Diencephalon (tissue), 2 donors: Measurements from ENCODE around the gene SLC29A4.

GRCh38 chr7:4842156-4842864, 19.5 kb downstream of the PAPOLB start:
- RAMPAGE, long total RNA, result no peak

DNA sequence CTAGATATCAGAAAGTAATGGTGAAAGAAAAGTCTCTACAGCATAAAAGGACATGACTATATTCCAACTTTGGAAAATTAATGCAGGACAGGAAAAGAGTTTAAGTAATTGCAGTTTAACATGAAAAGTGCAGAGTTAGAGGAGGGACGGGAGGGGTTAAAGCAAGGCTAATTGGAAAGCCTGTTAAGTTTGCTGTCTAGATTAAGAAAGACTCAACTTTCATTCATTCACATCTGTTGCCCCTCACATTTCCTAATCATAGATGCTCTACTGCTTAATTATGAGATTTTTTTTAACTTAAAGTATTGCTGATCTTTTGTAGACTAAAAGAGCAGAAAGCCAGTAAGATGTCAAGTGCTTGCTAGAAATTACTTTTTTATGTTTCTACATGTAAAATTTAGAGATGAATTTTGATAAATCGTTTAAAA, 3.7 kb downstream of the PAPOLB start:
- RAMPAGE, long total RNA, result no peak

DNA sequence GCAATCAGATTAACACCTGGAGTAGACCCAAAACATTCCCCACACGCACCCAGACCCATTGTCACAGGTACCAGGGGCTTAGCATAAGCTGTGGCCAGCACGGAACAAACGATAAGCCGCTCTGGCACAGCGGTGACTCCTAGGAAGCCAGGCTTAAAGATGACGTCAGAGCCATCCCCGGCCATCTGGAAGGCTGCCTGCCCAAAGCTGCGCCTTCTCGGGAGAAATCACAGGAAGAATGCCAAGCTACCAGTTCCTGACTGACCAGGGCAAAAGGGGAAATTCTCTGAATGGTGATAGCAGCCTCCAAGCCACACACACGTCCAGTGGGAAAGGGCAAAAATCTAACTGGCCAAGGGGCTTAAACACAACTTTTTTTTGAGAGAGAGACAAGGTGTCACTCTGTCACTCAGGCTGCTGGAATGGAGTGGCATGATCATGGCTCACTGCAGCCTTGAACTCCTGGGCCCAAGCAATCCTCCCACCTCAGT, 12.9 kb upstream of the WIPI2 start:
- RAMPAGE, long total RNA, result no peak

- RAMPAGE, long total RNA, result no peak
Measured at GRCh38 chr7:5193654-5194171, 3.7 kb downstream of the WIPI2 start.

GRCh38 chr7:5218623-5219390, 28.8 kb downstream of the WIPI2 start:
- RAMPAGE, long total RNA, result no peak

- RAMPAGE, long total RNA, result no peak
Measured at GRCh38 chr7:5227898-5228500, 38.0 kb downstream of the WIPI2 start.

DNA sequence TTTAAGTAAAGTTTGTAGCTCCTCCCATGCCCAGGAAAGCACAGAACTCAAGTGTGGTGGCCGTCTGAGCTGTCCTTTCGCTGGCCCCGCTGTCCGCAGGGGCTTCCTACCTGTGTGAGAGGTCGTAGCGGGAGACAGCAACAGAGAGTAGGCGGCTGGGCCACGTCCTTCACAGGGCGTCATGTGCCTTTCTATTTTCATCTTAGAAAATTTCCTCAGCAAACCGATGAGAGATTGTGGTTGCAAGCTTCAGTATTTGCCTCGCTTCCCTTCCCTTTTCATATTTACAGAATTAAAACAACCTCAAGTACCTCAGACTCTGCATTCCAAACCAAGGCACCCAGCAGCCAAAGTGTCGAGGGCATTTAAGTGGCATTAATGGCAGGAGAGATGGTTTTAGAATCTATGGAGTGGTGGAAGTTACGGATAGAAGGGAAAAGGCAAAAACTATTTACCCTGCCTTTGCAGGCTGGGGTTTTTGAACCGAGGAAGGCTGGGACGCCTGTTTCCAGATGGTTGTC, 41.8 kb downstream of the WIPI2 start:
- RAMPAGE, long total RNA, result no peak

- RAMPAGE, long total RNA, result no peak
Measured at GRCh38 chr7:5237207-5237803, 45.4 kb upstream of the SLC29A4 start.

DNA sequence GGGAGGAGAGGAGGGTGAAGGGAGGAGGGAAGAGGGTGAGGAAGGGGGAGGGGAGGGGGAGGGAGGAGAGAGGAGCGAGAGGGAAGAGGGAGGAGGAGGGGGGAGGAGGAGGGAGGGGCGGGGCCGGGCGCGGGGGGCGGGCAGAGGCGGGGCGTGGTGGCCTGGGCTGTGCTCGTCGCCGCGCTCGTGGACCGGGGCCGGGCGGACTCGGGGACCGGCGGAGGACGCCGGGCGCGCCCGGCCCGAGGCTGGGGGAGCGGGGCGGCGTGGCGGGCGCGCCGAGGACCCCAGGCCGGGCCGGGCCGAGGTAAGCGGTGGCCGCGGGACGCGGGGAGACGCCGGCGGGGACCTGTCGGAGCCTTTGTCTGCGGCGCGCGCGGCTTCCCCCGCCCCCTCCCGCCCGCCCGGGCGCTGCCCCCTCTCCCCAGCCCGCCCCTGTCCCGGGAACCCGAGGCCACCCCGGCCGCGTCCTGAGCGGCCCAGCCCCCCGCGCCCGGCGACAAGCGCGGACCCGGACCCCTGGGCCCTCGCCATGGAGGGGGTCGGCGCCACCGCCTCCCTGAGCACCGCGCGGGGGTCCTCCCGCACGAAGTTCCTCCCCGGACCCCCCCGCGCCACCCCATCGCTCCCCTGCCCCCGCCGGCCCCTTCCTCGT, at the start of gene SLC29A4:
Gene SLC29A4 (plus strand): TSS at position 168 of the 655 bp plus-strand sequence.
- RAMPAGE, long total RNA, result no peak

- RAMPAGE, long total RNA, result no peak
Measured at GRCh38 chr7:5296851-5297387, 14.2 kb downstream of the SLC29A4 start.

- RAMPAGE, long total RNA, result no peak
Measured at GRCh38 chr7:5326099-5326702, 43.5 kb downstream of the SLC29A4 start.

DNA sequence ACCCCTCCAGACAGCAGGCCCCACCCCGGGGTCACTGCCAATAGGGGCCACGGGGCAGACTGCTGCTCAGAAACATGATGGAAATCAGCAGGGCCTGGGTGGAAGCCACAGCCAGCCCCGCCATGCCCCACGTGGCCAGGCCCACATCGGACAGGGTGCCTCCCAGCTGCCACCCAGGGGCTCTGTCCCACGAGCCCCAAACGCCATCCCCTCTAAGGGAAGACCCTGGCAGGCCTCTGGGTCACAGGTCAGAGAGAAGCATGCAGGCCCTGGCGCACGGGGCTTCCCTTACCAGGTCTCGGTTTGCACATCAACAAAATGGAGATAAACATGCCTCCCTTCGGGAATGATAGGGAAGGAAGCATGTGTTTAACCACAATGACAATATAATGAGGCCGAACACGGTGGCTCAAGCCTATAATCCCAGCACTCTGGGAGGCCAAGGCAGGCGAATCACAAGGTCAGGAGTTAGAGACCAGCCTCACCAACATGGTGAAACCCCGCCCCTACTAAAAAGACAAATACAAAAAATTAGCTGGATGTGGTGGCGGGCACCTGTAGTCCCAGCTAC, 28.2 kb downstream of the TNRC18 start:
- RAMPAGE, long total RNA, result no peak

GRCh38 chr7:5421588-5422615, 1.7 kb downstream of the TNRC18 start:
- RAMPAGE, long total RNA, result no peak

DNA sequence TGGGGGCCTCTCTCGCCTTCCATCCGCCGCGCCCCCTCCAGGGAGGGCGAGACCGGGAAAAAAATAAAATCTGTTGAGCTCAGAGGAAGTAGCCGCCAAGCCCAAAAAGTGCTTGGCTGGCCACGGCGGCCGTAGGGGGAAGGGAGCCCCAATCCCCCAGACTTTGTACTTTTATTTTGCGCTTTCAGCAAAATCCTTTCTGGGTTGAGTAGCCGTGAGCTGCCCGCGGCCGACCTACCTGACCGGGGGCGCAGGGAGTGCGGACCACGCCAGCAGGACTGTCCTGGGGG, 1.3 kb upstream of the TNRC18 start:
- RAMPAGE, long total RNA, result no peak

DNA sequence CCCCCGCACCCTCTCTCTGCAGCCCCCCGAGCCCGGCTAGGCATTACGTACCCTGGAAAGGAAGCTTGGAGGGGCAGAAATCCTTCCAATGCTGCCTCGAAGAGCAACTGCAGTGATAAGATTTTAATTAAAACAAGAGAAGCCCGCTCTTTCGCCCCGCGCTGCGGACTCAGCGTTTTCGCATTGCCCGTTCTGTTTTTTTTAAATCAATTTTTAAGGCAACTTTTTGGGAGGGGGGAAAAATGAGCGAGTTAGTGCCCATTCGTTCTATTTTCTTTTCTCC, 1.5 kb upstream of the TNRC18 start:
- RAMPAGE, long total RNA, result no peak

DNA sequence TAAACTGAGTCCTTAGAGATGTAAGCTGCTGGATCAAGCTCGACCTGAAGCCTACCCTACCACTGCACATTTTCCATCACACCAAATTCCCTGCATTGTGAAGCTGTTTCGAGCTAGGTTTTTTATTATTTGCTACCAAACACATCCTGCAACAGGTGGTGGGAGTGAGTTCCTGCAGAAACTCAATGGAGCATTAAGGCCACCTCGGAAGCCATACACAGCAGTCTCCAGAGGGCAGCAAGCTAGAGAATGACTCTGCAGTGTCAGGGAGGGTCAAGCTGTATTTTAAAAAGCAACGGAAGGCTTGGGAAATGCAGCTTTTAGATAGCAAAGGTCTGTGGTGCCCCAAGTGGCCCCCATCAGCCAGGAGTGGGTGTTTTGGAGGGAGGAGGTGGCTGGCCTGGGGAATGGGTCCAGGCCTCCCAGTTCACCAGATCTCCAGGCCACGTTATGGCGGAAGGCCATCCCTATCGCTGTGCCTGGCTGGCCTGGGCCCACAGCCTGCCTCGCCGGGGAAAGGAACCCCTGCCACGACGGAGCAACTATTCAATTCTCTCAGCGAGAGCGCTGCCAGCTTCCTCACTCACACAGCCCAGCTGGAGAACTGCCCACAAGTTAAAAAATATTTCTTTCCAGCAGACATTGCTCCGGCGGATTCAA, 33.9 kb upstream of the TNRC18 start:
- RAMPAGE, long total RNA, result no peak

- RAMPAGE, long total RNA, result no peak
Measured at GRCh38 chr7:5526297-5526948, 4.0 kb downstream of the ACTB start.

DNA sequence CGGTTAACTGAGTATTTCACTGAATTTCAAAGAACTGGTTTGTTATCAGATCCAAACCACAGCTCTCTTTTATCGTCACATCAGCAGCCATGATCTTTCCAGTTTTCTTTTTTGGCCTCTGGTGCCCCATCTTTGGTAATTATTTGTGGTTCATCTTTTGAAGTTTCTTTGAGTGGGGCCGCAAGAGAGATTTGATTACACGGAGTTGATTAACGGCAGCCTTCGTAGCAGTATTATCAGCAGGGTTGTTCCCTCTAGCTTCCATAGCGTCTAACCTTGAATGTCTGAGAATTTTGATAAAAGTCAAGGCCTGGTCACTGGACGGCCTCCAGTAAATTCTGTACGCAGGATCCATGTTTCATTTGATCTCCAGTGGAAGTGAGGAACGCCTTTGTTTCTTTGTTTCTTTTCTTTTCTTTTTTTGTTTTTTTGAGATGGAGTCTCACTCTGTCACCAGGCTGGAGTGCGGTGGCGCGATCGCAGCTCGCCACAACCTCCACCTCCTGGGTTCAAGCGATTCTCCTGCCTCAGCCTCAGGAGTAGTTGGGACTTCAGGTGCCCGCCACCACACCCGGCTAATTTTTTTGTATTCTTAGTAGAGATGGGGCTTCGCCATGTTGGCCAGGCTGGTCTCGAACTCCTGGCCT, 13.9 kb upstream of the FSCN1 start:
- RAMPAGE, long total RNA, result no peak

DNA sequence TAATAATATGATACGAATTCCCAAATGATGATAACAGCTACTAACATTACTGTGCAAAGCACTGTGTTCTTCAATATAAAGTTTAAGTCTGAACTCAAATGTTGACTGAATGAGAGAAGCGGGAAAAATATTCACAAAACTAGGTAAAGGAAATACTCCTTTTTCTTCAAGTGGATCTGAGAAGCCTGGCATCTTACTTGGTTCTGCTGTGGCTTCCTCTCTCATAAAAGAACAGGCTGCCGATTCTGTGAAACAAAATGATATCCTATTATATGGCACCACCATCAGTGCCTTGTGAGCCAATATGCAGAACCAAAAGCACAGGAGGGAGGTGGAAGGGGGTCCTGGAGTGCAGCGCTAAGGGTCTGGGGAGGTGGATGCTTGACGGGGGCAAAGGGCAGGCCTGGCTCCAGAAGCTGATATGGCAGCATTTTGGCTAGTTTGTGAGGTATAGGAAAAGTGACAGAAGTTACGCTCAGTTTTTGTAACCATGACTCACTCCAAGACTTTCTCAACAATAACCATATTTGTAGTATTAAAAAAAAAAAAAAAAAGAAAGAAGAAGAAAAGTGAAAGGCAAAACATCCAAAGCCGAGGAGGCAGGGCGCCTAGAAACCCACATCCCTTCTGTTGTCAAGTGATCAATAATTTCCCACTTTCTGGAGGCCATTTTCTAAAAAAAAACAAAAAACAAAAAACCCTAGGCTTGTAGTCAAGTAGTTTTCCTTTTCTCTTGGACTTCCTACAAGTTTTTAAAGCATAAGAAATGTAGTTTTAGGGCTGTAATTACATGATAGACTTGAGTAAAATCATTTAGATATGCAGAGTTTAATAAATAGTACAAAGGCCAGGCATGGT, 92.4 kb downstream of the RNF216 start:
- RAMPAGE, long total RNA, result no peak

DNA sequence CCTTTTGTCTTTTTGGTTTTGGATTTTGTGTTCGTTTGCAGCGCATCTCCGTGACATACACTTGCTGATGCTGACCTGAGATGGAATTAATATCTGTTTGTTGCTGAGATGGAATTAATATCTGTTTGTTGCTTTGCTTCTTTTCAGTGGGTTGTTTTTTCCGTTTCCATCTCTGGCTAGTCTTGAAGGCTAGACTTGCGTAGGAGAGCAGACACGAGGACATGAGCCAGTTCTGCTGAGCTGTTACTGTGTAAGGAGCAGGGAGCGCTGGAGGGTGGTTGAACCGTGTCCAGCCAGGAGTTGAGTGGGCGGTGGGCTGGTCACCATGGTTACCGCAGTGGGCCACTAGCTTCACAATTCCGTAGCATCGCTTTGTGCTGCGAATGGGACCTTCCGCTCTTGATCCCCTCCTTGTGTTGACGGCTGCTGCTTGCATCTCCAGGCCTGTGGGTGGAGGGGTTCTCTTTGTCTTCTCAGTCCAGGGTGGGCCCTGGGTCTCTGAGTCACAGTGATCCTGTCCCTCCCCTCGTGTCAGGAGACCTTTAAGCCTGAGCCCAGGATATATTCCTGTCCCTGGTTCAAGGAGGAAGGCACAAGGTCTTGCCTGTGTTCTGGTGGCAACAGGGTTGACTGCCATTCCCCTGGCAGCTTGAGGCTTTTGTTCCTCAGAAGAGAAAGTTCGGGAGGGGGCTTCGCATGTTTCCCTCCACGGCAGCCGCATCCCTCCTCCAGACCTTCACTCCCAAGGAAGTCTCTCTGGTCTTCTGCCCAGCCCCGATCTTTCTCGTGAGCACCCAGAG, 49.4 kb upstream of the OCM start:
- RAMPAGE, long total RNA, result no peak